ENCODE data around the gene INPP4A.

- PRO-cap, result no peak
- RAMPAGE, long total RNA, result no peak
Measured at GRCh38 chr2:97547594-97547907, 42.1 kb downstream of the ANKRD36B start.

- PRO-cap, result no peak
- RAMPAGE, long total RNA, result no peak
Measured at GRCh38 chr2:97660414-97660726, 3.5 kb downstream of the ACTR1B start.

GRCh38 chr2:97707468-97707892 lies 5.9 kb upstream of the ZAP70 start:
- PRO-cap, result no peak
- RAMPAGE, long total RNA, result no peak

DNA sequence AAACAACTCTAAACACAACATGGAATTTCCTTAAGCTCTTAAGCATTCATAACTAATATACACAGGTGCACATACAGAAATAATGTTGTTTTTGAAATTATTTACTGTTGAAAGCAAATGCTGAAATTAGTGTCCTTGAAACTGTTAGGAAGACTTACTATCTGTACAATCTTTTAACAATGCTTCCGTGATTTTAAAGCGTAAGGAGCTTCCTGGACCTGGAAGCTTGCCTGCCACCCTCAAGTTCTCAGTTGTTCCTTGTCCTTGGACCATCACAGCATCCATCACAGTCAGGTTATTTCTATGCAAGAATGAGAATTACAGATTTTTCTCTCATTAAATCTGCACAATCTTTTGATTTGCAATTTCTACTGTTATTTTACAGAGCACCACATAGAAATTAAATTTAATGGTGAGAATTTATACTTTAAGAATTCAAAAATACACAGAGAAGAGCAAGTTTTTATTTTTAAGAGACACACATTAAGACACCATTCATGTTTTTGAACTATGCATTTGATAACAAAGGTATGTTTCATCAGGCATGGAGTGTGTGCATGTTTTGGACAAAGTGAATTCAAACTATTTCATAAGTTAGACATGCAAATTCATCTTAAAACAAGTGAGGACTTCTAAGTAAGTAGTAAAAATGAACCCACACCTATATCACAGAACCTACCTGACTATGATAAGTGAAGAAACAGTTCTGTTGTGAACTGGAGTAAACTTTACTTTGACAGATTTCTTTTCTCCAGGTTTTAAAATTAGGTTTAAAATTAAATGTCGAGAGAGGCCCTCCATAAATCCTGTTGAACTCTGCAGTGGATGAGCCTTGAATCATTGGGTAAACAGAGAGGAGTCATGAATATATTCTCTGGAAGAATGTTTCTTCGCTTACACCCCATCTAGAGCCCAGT lies 83.6 kb downstream of the ZAP70 start:
- PRO-cap, result no peak
- RAMPAGE, long total RNA, result start-site peak on the minus strand centred at position 250 of the sequence, 97 bp wide, 21 reads; start-site peak on the minus strand centred at position 445 of the sequence, 136 bp wide, 8 reads

DNA sequence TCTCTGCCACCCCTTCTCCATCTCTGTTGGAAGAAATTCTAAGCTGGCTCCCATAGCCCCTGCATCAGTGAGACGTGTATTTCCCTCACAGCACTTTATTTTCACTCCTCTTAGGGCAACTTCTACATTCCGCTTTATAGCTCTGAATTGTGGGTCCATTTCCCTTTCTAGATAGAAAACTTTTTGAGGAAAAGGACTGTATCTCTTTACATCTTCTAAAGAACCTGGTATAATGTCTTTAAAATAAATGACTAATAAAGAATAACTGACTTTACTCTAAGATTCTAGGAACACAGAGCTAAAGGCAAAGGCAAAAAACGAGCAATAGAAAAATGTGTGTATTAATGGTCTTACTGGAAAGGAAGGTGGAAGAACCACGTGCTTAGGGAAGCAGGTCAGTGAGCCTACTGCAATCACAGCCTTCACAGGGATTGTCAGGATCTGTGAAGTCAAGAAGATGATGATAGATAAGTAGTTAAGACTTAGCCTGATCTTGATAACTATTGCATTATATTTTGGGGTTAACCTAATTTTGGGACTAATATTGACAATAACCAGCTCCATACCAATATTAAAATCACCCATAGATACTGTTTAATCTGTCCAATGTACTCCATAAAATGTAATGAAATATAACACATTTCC lies 96.1 kb downstream of the ZAP70 start:
- PRO-cap, result no peak
- RAMPAGE, long total RNA, result no peak

GRCh38 chr2:97832744-97833498 lies 119.5 kb downstream of the ZAP70 start:
- PRO-cap, result no peak
- RAMPAGE, long total RNA, result start-site peak on the minus strand at chr2:97832415-97833379, 29 reads

GRCh38 chr2:97834354-97835134 lies 121.2 kb downstream of the ZAP70 start:
- PRO-cap, result no peak
- RAMPAGE, long total RNA, result no peak

DNA sequence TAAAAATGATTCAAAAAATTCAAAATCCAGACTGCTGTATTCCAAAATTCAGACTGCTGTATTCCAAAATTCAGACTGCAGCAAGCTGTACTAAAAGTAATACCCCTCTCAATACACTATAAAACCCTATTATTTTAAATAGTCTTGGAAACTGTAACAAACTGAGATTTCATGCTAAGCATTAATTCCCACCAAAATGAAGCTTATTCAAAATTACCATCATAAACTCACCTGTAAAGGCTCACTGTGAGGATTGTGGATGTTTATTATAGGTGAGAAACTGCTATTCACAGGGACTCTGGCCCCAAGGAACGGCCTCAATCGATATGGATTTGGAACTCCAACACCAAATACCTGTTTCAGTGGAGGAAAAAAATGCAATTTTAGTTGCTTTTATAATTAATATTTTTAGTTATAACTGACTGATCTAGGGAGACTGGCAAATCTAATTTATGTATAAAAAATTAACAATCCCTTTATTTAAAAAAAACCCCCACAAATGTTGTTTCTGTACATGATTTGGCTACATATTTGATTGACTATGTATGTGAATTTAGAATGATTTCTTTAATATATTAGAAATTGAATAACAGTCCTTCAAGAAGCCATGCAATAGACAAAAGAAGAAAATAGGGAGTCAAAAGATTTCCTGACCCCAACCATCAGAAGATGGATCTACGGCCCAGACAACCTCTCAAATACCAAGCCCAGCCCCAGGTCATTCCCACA lies 128.4 kb downstream of the ZAP70 start:
- PRO-cap, result no peak
- RAMPAGE, long total RNA, result no peak

- PRO-cap, result no peak
- RAMPAGE, long total RNA, result start-site peak on the minus strand at chr2:97905810-97905917, 20 reads
Measured at GRCh38 chr2:97905322-97906240, 90.2 kb downstream of the TMEM131 start.

- PRO-cap, result no peak
- RAMPAGE, long total RNA, result no peak
Measured at GRCh38 chr2:97931114-97931580, 64.6 kb downstream of the TMEM131 start.

- PRO-cap, result bidirectional peak, plus-strand start at chr2:97995311, minus-strand start at chr2:97995144
- RAMPAGE, long total RNA, result no peak
Measured at GRCh38 chr2:97994723-97995759, 707 bp downstream of the TMEM131 start.

- PRO-cap, result bidirectional peak, plus-strand start at chr2:98444887, minus-strand start at chr2:98444739
- RAMPAGE, long total RNA, result no peak
Measured at GRCh38 chr2:98444304-98445622, at the start of gene INPP4A. Gene INPP4A, plus strand, starts transcription at chr2:98444858.

- PRO-cap, result no peak
- RAMPAGE, long total RNA, result start-site peak on the plus strand at chr2:98463647-98463888, 5 reads
Measured at GRCh38 chr2:98463606-98464510, 19.2 kb downstream of the INPP4A start.

- PRO-cap, result no peak
- RAMPAGE, long total RNA, result start-site peak on the plus strand at chr2:98569482-98570282, 36 reads
Measured at GRCh38 chr2:98569294-98569945, 38.9 kb downstream of the COA5 start.

GRCh38 chr2:98583977-98584736 lies 24.2 kb downstream of the COA5 start:
- PRO-cap, result no peak
- RAMPAGE, long total RNA, result start-site peak on the plus strand at chr2:98584446-98584622, 12 reads

GRCh38 chr2:98592661-98593473 lies 15.4 kb downstream of the COA5 start:
- PRO-cap, result no peak
- RAMPAGE, long total RNA, result no peak

GRCh38 chr2:98823249-98823821 lies 92.4 kb upstream of the MGAT4A start:
- PRO-cap, result no peak
- RAMPAGE, long total RNA, result no peak

DNA sequence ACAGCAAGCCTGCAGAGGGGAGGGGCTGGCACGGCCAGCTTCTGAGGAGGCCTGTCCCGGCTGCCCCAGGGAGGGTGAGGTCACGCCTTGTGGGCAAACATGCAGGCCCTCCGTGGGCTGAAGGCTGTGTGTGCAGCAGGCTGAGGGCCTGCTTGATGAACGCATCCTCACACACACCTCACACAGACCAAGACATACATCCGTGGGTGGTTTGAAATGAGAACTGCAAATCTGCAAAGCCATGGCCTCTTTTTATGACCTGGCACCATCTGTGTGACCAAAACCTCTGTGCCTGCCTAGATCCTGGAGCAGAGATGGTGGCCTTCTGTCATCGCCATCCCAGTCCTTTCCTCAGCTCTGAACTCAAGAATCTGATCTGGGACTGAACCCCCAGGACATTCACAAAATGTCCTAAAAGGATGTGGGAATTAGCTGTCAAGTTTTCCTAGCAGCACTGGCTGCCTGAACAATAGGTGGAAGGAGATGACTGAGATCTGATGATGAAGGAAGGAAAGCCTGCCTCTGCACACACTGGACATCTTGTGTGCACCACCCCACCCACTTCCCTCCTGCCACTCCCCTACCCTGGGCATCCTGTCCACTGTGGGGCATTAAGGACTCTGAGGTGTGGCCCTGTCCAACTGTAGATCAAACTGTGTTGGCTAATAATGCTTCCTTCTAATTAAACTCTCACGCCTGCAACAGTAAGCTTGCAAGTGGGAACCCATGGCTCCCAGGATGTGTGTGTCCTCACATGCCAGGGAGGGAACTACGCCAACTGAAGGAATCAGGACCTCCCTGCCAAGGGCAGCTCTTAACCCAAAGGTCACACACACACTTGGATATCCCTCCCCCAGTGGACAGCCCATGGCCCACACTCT lies 102.5 kb downstream of the CRACDL start:
- PRO-cap, result no peak
- RAMPAGE, long total RNA, result no peak

- PRO-cap, result no peak
- RAMPAGE, long total RNA, result no peak
Measured at GRCh38 chr2:98869828-98870307, 66.2 kb downstream of the CRACDL start.

DNA sequence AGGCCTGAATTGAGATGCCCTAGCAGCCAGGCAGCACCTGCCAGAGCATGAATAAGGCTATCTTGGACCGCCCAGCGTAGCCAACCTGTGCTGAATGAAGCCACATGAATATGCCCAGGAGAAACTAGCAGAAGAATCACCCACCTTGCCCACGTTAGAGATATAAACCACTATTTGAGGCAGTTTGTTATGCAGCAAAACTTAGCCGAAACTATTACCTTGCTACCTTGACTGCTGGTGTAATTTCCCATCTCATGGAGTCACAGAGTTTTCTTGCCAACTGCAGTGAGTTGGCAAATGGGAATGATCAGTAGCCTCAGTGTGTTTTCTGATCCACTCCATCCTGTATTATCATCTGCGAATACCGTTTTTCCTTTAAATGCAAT lies 676 bp downstream of the TSGA10 start:
- PRO-cap, result no peak
- RAMPAGE, long total RNA, result no peak